Diencephalon (tissue), 2 donors: ENCODE measurements around a stretch of chr9.

DNA sequence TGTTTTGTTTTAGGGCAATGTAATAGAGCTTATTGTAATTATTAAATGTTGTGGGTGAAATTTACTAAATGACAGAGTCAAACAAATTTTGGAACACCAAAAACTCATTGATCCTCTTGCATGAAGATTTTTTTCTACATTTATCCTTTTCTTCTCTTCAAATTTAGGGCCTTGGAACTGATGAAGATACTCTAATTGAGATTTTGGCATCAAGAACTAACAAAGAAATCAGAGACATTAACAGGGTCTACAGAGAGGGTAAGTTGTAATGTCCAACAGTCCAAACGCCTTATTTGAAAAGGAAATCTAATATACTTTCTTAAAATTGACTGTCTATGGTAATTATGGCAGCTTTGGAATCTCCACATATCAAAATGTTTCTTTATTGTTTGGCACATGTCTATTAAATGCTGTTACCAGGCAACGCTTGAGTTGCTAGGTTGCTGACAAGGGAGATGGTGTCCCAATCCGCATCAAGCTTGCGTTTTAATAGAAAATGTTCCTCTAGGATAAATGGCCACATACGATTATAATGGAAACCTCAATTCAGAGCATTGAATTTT lies 9.1 kb downstream of the ANXA1 start:
- RAMPAGE, long total RNA = no peak

DNA sequence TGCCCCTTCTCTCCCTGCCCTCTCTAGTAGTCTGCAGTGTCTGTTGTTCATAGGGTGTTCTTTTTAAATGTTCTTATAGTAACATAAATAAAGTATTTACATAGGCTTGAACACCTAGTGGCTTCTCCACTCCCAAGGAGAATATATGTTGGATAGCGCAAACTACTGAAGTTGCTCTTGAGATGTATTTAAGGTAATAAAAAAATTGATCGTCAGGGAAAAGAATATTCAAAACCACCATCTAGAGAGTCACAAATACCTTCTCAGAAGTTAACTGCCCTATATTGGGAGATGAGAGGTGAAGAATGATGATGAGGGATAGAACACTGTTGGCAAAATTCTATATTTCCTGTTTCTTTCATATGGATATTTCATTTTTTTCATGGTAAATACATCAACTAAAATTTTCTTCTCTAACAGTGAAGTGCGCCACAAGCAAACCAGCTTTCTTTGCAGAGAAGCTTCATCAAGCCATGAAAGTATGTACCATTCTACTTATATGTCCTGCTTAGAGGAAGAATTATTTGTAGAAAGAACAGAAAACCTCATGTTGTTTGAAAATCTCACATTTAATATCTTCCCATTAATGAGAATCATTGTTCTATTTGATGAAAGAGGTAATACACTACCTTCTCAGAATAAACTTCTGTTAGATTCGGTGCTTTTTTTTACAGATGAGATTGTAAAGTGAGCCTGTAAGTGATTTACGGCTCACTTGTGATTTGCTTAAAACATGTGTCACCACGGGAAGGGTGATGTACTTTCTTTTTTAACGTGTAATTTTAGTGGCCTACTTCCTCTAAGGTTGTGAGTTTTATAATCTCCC lies 15.6 kb downstream of the ANXA1 start:
- RAMPAGE, long total RNA = no peak

- RAMPAGE, long total RNA = no peak
Observed at GRCh38 chr9:73215227-73215728, 63.6 kb downstream of the ANXA1 start.

DNA sequence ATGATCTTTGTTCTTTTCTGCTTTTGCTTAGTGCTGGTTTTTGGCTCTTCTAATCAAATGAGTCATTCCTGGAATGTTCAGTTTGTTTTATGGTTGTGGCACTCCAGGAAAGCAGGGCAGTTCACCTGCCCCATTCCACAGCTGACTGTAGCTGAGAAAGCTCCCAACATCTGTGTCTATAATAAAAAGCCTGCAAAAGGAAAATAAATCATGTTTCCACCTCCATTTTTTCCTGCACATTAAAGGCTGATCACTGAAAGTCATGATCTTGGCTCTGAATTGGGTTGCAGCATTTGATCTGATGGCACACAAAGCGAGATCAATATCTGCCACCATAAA lies 179.4 kb downstream of the OSTF1 start:
- RAMPAGE, long total RNA = no peak

DNA sequence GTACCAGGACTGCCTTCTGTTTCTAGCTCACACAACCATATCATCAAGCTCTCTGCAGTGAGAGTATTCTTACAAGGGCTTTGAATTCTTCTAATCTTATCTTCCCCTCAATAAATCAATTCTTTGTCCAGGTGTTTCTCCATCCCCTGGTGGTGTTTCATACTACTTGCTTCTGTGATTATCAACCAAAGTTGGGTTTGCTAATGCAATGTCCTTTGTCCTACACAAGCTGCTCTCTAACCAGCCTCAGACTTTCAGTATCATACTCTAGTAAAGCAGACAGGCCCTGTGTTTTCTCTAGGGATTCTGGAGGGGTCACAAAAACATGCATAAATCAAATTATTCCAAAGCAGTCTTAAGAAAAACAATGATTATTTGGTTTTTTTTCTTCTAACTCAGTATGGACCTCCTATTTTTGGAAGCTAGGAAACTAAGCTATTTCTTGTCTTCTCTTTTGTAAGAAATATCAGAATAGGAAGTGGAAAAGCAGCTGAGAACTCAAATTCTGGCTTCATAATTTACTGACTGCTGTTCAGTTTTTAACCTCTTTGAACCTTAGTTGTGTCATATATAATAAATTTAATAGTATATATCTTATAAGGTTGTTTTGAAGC lies 341.8 kb downstream of the OSTF1 start:
- RAMPAGE, long total RNA = no peak

GRCh38 chr9:75903961-75904367 lies 13.5 kb downstream of the PCSK5 start:
- RAMPAGE, long total RNA = no peak

GRCh38 chr9:76519109-76519613 lies 60.2 kb downstream of the GCNT1 start:
- RAMPAGE, long total RNA = no peak

DNA sequence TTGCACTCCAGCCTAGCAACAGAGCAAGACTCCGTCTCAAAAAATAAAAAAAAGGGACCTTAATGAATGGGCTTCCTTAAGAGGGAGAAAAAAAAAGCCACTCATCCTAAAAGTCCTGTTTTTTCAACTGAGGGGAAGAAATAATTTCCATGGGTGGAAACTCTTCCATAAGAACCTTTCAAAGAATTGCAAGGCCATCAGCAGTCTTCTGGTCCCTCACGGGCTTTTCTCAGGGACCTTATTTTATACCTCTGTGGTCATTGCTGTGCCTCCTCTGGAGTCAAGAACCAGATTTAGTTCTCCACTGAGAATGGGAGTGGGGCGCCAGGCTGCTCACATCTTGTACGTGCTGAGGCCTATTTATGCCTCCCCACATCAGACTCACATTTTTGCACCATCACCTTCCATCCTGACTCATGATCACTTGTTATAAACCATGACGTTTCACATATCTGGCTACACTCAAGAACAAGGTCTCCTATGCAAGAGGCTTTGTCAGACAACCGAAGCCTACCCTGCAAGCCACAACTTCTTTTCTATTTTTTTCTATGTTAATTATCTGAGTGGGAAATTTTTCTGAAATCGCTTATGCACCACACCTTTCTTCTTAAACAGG lies 10.8 kb downstream of the PRUNE2 start:
- RAMPAGE, long total RNA = no peak

DNA sequence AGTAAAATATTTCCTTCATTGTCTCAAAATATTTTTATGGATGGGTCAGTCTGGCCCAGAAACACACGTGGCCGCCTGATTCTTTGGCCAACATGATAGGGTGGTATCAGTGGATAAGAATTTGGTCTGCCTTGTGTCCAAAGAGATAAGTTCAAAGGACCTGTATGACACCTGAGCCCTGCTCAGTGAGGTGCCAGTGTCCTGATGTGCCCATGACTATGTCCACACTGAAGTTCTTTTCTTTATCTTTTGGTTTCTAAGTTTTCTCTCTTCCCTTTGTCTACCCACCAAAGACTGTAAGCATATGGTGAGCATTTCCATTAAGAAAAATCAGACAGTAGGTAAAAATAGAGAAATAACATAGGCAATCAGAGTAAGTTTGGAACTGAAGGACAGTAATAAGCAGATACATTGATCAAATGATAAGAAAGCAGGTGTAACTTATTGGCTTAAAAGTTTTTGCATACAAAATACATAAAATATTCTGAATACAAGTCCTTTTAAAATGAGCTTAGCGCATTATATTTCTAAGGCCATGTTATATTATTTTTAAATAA lies 92.0 kb upstream of the GNA14 start:
- RAMPAGE, long total RNA = no peak

GRCh38 chr9:78004429-78004884 lies 27.2 kb downstream of the GNAQ start:
- RAMPAGE, long total RNA = no peak

- RAMPAGE, long total RNA = no peak
Observed at GRCh38 chr9:78329123-78329601, 32.2 kb downstream of the PSAT1 start.

- RAMPAGE, long total RNA = no peak
Observed at GRCh38 chr9:79687671-79687925, 115.8 kb downstream of the TLE4 start.

DNA sequence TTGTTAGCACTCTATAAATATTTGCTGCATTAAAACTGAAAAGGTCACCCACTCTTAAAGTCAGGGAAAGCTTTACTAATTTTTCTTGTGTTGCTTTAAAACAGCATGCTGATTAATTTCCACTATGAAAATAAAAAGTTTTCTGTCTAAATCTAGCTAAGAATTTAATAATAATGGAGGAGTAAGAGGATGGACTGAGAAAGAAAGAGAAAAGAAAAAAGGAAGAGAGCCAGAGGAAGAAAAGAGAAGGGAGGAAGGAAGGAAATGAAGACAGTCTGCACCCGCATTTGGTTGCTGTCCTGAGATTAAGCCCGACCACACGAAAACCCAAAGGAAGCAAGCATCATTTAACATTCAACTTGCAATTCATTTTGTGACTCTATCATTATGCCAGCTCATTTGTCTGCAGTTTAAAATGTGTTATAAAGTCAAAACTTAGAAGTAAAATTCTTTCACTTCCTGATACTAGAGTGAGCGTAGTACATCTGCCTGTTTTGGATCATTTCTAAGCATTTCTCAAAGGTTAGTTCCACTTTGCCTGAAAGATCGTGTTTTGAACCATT lies 240.6 kb downstream of the TLE4 start:
- RAMPAGE, long total RNA = no peak

DNA sequence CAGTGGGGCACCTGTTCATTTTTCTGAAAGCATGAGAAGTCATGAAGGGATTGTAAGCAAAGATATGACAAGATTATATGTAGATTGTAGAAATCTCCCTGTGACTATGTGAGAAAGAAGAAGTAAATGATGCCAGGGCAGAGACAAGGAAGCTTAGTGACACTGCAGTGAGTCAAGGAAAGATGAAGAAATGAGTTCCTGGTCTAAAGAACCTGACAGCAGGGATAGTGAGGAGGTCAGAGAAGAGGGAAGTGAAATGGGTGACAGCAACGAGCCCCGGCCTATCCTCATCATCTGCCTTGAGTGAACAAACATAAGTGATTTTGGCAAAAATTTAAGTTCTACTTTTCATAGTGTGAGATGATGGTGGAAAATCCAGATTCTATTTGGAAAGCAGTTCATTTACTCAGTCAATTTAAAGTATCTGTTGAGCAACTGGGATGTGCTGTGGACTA lies 297.0 kb downstream of the TLE4 start:
- RAMPAGE, long total RNA = no peak

DNA sequence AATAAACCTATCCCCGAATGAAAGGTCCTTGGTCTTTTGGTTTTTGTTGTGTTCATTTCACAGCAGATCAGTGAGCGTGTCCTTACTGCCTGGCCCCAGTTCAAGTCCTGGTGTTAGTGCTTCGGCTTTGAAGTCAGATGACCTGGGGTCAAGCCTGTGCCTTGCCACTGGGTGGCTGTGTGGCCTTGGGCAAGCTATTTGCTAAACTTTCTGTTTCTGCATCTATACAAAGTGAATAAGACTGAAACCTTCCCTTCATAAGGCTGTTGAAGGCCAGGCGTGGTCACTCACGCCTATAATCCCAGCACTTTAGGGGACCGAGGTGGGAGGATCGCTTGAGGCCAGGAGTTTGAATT lies 94.6 kb upstream of the SPATA31D4 start:
- RAMPAGE, long total RNA = no peak

- RAMPAGE, long total RNA = no peak
Observed at GRCh38 chr9:82488445-82489108, 500.0 kb downstream of the SPATA31D1 start.

- RAMPAGE, long total RNA = no peak
Observed at GRCh38 chr9:82604854-82605376, 458.0 kb downstream of the RASEF start.

GRCh38 chr9:82939452-82939780 lies 123.5 kb downstream of the RASEF start:
- RAMPAGE, long total RNA = no peak

DNA sequence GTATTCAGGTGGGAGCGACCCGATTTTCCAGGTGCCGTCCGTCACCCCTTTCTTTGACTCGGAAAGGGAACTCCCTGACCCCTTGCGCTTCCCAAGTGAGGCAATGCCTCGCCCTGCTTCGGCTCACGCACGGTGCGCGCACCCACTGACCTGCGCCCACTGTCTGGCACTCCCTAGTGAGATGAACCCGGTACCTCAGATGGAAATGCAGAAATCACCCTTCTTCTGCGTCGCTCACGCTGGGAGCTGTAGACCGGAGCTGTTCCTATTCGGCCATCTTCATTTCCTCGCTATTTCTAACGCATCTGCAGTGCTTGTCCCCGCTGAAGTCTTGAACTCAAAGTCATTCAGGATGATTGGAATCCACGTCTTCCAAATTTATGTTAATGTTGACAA lies 165.7 kb upstream of the RASEF start:
- RAMPAGE, long total RNA = no peak

DNA sequence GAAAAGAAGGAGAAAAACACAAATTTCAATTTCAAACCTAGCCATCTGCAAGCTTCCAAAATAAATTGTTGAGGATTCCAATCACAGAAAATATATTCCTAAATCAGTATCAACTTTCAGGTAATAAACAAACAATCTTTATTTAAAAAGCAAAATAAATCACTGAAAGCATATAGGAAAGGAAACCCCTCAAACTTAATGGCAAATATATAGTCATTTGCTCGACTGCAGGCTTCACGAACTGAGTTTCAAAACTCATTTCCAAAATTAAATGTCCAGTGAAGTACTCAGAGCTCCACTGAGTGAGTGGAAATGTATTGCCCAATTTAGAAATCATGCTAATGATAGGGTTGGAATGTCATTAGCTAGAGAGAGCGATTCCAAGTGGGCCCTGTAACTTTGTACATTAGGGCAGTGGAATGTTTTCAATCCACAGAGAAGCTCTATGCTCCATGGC lies 182.9 kb upstream of the RASEF start:
- RAMPAGE, long total RNA = no peak